ENCODE data around the genes TBC1D9, RNF150 and FREM3.

- PRO-cap, result unidirectional peak, plus-strand start at chr4:140293615
Measured at GRCh38 chr4:140293413-140293755, 80.1 kb upstream of the SCOC start.

GRCh38 chr4:140372418-140373228, 823 bp upstream of the SCOC start:
- PRO-cap, result bidirectional peak, plus-strand start at chr4:140373068, minus-strand start at chr4:140372949

DNA sequence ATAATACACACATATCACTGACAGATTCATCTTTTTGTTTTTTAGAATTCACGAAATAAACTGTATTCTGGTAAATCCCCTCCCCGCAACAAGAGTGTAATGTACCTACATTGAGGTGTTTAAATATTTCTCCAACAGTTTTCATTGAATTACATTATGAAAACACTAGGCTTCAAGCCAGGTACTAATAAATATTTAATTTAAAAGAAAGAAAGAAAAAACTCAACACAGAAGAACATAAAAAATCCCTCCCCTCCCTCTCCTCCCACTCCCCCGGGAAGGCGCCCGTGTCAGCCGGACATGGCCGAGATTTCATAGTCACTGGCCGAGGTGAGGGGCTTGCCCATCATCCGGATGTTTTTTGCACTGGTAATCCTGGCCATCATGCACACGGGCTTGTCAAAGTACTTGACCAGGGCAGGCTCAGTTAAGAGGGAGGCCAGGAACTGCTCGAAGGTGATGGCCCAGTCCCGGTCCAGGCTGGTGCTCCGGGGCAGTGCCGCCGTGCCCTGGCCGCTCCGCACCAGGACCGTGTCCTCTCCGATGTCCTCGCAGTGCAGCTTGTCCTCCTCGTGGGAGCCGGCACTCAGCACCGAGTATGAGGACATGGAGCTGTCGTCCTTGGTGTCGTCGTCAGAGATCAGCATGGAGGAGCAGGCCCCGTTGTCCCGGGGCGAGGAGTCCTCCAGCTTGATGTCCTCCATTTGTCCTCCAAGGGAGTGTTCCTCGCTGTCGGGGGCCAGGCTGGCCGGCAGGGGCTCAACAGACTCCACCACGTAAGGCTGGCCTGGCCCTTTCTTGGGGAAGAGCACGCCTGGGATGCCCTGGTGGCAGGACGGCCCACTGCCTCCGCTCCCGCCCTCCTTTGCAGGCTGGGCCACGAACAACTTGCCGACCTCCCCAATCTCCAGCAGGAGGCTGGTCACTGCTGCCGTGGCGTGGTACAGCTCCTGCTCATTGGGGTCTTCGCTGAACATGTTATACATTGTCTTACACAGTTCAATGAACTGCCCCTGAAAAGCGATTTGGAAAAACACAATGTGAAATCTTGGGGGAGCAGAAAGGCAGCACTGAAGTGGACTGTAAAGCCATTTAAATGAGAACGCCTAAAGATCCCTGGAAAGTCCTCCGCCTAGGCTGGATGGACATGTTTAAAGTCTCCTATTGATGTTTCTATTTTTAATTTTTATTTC, 53.5 kb upstream of the UCP1 start:
- PRO-cap, result no peak

- PRO-cap, result no peak
Measured at GRCh38 chr4:140642462-140642810, 73.7 kb upstream of the UCP1 start.

DNA sequence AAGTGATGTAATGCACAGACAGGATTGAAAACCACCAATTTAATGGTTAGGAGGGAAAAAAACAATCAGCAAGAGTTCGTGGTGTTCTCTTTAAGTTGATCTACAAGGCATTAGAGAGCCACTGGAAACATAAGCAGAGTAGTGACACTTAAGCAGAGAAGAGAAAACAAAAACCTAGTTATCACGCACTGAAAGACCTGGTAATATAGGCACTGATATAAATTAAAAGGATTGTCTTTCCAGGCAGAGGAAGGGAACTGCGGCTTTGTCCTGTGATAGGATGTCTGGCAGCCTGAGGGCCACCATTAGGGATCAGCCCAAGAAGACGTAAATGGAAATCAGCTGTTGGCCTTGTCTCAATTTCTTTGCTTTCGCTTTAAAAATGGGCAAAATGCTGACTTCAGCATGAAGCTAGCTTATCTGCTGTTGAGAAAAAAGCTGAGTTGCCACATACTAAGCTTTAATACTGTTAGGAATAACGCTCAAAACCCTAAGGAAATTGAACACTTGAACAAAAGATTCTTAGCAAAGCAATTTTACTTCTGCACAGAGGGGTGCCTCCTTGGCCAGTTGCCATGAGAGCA, 84.9 kb upstream of the UCP1 start:
- PRO-cap, result no peak

GRCh38 chr4:140698227-140698697, 57.9 kb downstream of the TBC1D9 start:
- PRO-cap, result no peak

GRCh38 chr4:140720505-140721354, 35.5 kb downstream of the TBC1D9 start:
- PRO-cap, result no peak

DNA sequence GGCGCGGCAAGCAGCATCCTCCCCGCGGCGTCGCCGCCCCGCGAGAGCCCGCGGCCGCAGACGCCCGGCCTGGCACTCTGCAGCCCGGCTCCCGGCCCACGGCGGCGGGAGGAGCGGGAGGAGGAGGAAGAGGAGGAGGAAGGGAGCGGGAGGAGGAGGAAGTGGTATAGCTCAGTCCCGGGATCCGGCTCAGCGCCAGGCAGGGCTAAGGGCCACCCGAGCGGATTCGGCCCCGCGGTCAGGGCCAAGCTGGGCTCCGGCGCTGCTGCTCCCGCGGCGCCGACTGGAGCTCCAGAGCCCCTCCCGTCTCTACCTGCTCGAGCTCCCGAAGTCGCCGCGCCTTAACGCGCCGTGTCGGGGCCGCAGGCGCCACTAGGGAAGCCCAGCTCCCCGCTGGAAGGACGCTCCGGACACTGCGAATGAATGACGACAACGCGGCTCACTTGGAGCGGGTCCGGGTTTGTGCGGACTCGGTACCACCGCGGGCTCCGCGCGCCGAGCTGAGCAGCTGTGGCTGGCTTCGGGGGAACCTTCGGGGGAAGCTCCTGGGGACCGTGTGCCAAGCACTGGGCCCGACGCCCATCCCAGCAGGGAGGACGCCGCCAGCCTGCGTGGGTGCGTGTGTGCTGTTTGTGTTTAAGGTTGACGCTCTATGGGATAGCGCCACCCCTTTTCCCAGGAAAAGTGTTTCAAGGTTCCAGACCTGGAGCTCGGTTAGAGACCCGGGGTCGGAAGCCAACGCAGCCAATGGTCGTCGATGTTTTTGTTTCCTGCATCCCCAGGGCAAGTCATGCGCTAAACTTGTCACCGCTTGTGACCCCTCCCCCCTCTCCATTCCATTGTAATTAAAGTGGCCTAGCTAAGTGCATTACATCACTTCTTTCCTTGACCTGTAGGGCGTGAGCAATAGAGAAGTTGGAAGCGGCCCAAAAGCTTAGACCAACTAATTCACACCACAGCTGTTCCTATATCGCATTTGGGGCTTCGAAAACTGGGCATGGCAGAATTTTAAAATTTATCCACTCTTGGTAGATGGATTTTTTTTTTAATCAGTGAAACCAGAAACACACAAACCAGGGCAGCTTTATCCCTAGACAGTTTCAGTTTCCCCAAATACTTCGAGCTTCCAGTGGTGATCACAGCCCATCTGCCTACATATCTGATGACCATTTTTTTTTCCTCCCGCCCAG, at the start of gene TBC1D9:
Gene TBC1D9 (minus strand): TSS at position 126 of the 1,190 bp plus-strand sequence.
- PRO-cap, result bidirectional peak, plus-strand start at position 174 of the sequence, minus-strand start at position 100 of the sequence; bidirectional peak, plus-strand start at position 642 of the sequence, minus-strand start at position 611 of the sequence; unidirectional peak, minus-strand start at position 749 of the sequence

GRCh38 chr4:140809632-140810227, 53.5 kb upstream of the TBC1D9 start:
- PRO-cap, result no peak

- PRO-cap, result no peak
Measured at GRCh38 chr4:141133049-141133924, at the start of gene RNF150. RNF150 (minus strand) TSS chr4:141133469.

DNA sequence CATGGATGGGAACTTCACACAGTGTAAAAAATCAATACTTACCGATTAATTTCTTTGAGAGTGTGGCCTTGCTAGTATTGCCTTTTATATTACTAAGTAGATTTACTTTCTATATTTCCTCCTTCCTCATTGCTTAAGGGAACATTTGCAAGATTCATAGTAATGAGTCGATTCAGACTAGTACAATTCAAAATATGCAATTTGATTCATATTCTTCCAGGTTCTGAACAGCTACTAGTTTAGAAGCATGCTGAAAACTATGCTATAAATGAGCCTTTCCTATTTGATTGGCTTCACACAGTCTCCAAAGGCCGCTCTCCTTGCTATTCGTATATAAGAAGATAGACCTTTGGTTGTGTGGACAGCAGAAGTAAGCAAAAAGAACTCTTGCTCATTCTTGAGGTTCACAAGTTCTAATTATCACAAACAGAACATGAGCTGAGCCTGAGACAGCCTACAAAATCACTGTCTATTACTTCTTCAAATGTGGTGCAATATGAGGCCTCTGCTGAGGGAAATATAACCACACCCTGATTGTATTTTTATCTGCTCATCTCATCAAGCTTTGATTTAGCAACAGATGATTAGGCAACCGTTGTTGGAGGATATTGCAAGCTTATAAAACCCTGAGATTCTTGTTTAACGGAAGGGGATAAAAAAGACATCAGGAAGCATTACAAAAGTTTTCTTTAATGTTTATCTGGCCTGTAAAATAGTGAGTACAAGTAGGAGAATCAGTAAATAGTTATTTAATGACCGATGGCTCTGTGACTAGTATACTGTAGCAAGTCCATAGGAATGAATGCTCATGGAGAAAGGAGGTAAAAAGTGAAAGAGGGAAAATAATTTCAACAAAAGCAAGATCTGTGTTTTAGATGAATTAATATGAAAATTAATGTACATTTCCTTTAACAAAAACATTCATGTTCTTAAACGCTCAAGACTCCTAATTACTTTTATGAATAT, 108.4 kb downstream of the ZNF330 start:
- PRO-cap, result unidirectional peak, plus-strand start at position 752 of the sequence

DNA sequence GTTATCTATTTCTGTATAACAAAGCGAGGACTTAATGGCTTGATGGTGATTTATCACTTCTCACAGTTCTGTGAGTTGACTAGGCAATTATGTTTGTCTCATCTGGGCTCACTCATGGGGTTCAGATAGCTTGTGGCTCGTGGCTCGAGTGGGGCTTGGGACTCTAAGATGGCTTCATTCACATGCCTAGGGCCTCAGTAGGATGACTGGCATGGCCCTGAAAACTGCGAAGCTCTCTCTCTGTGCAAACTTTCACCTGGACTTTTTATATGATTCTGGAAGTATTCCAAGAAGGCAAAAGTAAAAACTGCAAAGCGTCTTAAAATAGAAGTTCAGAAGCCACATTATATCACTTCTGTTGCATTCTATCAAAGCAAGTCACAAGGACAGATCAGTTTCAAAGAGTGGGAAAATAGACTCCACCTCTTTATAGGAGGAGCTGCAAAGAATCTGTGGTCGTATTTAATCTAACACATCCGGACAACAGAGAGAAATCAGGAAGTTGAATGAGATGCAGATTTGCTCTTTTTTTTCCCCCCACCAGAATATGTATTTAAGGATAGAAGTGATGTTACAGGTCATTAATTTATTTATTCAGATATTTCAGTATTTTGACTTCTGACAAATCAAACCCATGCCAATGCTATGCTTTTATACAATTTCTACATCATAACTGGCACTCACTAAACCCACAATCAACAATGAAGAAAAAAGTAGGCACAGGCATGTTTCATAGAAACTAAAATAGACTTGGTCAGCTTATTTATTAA, 491.1 kb downstream of the INPP4B start:
- PRO-cap, result no peak

DNA sequence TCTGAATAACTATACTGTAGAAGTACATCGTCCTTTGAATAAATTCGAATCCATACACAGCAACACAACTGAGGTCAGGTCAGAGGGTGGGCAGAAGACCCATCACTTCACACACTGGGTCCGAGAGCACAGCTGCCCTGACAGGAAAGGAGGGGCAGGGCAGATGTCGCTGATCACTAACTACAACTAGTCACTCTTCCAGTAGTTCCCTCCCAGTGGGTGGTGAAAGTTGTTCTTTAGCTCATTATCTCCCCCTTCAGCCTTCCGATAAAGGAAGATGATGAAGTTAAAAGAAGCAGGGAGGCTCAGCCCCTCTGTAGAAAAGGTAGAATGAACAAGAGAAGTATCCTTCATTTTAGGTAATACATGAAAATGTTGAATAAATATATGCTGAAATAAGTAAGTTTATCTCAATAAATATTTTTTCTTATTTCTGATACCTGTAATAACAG, 278.9 kb downstream of the INPP4B start:
- PRO-cap, result bidirectional peak, plus-strand start at position 270 of the sequence, minus-strand start at position 178 of the sequence

GRCh38 chr4:143427218-143428010, 86.1 kb upstream of the SMARCA5 start:
- PRO-cap, result no peak

- PRO-cap, result no peak
Measured at GRCh38 chr4:143436326-143436973, 77.1 kb upstream of the SMARCA5 start.

GRCh38 chr4:143512843-143513177, 692 bp upstream of the SMARCA5 start:
- PRO-cap, result no peak

- PRO-cap, result unidirectional peak, plus-strand start at chr4:143700161
Measured at GRCh38 chr4:143700020-143700321, 504 bp downstream of the FREM3 start.

- PRO-cap, result no peak
Measured at GRCh38 chr4:143700553-143700852, at the start of gene FREM3. FREM3 (minus strand) TSS chr4:143700675.

DNA sequence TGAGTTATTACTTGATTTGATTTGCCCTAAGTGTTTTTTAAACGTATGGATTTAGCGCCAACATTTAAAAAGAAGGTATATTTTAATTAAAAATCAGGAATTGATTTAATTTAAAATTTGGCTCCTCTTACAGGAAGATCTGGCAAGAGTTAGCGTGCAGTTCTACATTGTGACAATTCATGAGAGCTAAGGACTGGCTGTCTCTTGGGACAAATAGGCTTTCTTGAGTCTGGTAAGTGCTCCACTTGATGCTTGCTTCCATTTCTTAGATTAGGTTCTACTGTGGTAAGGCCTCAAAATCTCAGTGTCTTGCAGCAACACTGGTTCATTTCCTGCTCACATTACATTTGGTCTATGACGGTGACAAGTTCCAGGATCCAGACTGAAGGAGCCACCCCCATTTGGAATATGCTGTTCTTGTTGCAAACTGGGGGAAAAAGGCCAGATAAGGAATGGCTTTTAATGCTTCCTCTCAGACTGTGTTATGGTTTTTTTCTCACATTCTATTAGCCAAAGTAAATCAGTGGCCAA, 7.1 kb upstream of the GYPE start:
- PRO-cap, result no peak

DNA sequence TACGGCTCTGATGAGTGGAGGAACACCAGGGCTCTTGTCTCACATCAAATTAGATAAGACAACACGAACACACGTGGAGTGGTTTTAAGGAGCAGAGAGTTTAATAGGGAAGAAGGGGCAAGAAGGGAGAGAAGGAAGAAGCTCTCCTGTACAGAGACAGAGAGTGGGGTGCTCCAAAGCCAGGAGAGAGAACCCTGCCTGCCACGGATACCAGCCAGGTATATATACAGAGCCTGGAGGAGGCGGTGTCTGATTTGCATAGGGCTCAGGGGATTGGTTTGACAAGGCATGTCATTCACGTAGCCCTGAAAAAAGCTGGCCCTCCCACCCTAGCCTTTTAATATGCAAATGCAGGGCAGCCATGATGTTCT, 198.9 kb upstream of the GYPA start:
- PRO-cap, result no peak